ENCODE measurements around a stretch of chrX.

DNA sequence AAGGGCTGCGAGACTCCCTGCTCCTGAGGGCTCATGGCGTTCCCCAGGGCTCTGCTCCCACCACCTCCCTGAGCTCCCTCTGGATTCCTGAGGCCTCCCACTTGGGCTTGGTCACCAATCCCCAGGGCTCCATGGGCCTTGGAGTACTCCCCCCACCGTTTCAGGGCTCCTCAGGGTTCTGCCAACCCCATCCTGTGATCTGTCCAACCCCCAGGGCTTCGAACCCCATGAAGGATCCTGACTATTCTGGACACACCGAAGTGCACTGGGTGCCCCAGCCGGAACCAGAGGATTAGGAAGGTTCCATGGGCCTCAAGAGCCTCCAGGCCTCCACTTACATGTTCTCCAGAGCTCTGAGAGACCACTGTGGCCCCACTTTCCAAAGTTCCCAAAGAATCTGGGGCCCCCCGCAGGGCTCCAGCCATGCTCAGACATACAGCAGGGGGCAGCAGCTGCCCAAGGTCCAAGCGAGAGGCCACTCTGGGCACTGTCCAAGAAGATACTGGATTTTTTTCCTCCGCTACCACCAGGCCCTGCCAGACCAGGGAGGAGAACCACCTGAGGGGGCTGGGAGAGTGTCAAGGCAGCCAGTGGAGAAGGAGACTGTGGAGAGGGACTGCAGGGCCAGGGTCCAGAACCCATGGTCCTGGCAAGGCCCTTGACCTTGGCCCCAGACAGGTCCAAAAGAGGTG lies 5.0 kb downstream of the EMD start:
- PRO-cap, result no peak

GRCh38 chrX:154402900-154403769 lies 5.0 kb downstream of the RPL10 start:
- PRO-cap, result no peak

GRCh38 chrX:154460829-154461564 lies 2.9 kb downstream of the PLXNA3 start:
- PRO-cap, result no peak

GRCh38 chrX:154735501-154736103 lies 15.3 kb downstream of the GAB3 start:
- PRO-cap, result no peak

GRCh38 chrX:154737821-154738538 lies 12.9 kb downstream of the GAB3 start:
- PRO-cap, result no peak

GRCh38 chrX:154775943-154776700 lies 13.5 kb downstream of the DKC1 start:
- PRO-cap, result no peak

- PRO-cap, result no peak
These were observed 43.7 kb downstream of the F8A1 start for GRCh38 chrX:154929892-154930275.

- PRO-cap, result no peak
These were observed 34.6 kb downstream of the F8 start for GRCh38 chrX:154987886-154988304.

DNA sequence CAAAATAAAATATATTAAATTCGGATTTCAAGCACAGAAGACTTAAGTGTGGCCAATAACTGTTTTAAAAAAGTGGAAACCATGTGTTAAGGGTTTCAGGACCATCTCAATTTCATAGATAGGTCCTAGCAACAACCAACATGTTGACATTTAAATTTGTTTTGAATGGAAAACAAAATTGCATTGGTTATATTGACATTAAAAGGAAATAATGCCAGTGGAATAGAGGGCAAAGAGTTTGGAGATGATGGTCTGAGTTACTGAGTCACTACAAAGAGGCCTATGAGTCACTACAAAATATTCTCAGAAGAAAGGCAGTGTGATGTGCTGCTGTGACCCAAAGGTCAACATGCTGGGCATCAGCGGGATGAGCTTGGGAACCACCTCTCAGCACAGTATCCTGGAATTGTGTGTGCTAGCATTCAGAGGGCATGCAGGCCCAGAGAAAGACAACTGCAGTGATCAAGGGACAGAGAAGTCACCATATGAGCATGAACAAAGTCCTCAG lies 2.8 kb downstream of the CMC4 start:
- PRO-cap, result no peak

DNA sequence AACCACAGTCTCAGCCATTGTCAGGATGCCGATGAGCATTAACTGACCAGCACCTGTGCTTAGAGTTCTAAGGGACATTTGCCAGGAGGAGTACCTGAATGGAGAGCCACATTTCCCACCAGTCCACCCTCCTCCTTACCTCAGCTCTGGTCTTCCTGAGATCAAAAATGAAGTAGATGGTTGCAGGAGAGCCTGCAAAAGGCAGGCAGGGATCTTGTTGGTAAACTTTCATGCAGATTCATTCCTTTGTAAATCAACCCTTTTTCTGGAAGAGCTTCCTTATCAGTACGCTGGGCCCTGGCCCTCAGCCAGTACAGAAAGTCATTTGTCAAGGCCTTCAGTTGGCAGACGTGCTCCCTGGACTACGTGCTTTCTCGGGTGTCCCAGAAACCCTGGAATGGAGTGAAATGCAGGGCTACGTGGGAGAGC lies 68.7 kb upstream of the VBP1 start:
- PRO-cap, result no peak

All from ReNcell CX (cell line).